Mesenchymal stem cell of the bone marrow (primary cell): ENCODE measurements around a stretch of chr2.

DNA sequence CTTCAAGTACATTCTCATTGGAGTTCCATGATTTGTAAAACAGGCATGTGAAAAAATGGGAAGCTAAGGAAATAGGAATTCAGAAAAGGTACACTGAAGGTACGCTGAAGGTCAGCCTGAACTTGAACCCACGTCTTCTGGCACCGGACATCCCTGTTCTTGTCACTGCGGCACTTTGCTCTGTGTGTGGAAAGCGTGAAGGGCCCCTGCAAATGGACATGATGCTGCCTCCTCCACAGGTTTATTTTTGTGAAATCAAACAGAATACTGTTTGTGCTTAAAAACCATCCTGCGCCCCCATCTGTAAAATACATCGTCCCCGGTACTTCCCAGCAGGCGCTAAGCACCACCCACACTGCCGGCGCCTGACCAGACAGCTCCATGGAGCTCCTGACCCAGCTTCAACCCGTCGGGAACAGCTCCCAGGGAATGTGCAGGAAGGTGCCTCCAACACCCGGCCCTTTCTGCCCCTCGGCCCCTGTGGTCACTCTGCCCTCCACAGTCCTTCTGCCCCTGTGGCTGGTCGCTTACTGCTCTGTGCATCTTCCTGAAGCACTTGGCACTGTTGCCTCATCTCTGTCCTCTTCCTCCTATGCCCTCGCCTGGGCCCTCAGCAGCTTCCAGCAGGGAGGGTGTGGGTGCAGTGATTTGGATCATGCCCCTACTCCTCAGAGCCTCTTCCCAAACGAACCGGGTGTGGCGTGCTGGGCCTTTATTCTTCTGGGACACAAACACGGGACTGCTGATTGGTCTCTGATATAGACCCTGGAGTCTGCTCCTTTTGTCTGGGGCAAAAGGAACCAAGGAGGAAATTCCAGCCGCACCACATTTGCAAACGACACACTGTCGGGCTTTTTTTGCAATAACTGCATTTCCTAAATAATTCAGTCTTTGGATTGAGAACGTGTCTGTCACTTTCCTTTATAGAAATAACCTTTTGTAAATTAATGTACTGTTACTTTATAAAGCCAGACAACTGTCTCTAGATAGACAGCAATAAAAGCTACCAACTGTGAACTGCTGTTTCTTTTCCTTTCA lies 66.1 kb downstream of the ADI1 start:
- CAGE, long polyA plus RNA, result no peak

GRCh38 chr2:3465281-3465574 lies 54.1 kb downstream of the ADI1 start:
- CAGE, long polyA plus RNA, result no peak

DNA sequence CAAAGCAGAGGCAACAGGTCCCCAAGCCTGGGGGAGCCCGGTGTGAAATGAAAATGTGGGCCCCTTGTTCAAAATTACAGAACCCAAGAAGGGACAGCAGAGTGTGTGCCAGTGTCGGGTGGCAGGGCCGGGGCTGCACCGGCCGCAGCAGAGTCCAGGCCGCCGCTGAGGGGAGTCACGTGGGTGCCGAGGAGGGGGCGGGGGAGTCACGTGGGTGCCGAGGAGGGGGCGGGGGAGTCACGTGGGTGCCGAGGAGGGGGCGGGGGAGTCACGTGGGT lies 10.1 kb downstream of the COLEC11 start:
- CAGE, long polyA plus RNA, result no peak

DNA sequence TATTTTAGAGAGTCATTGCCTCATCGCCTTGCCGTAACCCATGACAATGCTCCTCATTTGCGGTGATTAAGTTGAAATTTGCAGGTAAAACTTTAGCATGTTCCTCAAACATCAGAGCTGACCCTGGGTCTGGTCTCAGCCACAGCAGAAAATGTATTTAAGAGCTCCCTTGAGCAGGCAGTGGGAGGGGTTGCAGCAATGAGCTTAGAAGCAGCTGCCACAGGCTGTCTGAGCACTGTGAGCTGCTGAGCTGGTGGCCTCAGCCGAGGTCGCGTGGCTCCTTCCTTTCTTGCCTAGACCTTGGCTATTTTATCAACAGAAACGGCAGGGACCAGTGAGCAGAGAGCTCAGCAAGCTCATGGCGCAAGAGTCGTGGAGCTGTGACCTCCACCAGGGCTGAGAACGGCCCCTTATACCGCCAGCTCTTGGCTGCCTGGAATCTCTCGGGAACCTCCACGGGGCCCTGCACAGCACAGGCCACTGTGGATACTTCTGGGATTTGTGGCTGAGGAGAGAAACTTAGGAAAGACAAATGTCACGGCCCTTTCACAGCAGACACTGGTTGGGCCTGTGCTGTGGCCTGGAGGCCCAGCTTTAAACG lies 1.4 kb downstream of the ALLC start:
- CAGE, long polyA plus RNA, result no peak

DNA sequence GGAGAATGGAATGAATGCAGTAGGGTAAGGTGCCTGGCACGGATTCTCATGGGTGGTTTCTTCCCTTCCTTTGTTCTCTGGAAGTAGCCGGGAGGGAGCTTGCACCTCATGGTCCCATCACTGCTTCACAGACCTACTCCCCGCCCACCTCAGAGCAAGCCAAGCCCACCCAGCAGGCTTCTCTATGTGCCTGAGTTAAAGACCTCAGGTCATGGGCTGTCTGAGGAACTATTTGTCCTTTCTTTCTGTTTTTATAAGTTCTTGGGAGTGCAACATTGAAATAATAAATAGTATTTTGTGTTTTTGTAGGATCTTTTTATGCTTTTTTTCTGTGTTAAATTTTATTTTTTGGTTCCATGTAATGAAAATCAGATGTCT lies 3.6 kb downstream of the DCDC2C start:
- CAGE, long polyA plus RNA, result no peak

GRCh38 chr2:5373264-5373631 lies 318.9 kb upstream of the SOX11 start:
- CAGE, long polyA plus RNA, result no peak

DNA sequence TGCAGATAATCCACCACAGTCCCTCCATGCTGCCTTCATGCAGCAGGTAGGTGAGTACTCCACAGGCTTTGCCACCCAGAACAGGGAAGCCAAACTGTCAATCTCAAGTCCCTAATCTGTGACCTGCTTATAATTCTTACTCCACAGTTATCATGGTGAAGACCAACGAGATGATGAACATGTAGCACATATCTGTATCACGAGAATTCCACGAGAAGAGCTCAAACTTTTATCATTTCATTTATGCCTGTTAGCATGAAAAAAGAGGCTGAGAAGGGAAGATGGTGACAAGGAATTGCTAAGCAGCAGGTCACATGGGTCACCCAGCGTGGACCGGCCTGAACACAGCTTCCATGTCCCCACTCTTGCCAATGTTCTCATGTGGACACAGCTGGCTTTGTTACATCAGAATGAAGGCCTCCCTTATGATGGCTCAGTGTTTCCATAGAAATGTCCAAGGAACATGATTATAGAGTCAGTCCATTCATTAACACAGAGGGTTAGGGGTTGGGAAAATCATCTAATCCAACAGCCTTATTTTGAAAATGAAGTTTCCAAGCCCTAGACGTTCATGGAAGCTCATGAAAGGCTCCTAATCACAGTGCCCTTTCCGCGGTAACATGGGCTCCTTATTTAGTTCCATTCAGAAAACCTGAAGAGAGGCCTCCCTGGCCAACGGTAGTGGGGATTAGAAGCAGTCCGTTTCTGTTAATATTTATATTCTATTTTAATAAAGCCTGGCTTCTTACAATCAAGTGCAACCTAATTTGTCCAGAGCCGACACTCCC lies 215.4 kb downstream of the CMPK2 start:
- CAGE, long polyA plus RNA, result no peak

- CAGE, long polyA plus RNA, result no peak
Measured at GRCh38 chr2:6866165-6866408, 380 bp upstream of the CMPK2 start.

GRCh38 chr2:6880216-6880973 lies 2.8 kb downstream of the RSAD2 start:
- CAGE, long polyA plus RNA, result no peak

DNA sequence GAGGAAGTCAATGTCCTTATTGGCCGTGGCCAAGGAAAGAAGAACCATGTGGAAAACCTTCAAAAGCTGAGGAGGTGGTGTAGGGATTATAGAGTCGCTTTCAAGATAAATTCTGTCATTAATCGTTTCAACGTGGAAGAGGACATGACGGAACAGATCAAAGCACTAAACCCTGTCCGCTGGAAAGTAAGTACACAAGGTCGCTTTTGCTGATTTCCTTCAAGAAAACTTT lies 9.3 kb downstream of the RSAD2 start:
- CAGE, long polyA plus RNA, result no peak

GRCh38 chr2:7017705-7018515 lies 100.7 kb downstream of the RNF144A start:
- CAGE, long polyA plus RNA, result no peak

DNA sequence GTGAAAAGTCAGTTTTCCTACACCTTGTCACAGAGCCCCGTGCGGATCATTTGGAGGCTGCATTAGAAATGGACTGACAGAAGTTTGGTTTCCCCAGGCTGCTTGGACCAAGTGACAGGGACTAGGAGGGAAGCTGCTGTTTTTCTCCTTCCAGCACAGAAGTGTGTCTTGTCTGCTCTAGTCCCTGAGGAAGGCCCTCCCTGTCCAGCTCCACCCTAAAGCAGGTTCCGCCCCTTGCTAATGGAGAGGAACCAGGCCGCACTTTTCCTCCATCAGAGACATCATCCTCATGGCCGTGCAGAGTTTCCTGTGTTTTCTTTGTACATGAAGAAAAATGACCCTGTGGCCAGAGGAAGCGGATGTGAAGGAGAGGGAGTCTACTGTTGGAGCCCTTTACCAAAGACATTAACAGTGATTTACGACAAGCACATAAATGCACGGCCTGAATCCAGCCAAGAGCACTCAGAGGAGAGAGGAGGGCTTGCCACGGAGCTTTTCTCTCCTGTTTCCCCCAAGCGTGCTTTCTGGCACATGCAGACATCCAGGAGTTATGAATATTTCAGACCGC lies 109.5 kb downstream of the RNF144A start:
- CAGE, long polyA plus RNA, result no peak

- CAGE, long polyA plus RNA, result no peak
Measured at GRCh38 chr2:7038362-7039086, 121.3 kb downstream of the RNF144A start.

DNA sequence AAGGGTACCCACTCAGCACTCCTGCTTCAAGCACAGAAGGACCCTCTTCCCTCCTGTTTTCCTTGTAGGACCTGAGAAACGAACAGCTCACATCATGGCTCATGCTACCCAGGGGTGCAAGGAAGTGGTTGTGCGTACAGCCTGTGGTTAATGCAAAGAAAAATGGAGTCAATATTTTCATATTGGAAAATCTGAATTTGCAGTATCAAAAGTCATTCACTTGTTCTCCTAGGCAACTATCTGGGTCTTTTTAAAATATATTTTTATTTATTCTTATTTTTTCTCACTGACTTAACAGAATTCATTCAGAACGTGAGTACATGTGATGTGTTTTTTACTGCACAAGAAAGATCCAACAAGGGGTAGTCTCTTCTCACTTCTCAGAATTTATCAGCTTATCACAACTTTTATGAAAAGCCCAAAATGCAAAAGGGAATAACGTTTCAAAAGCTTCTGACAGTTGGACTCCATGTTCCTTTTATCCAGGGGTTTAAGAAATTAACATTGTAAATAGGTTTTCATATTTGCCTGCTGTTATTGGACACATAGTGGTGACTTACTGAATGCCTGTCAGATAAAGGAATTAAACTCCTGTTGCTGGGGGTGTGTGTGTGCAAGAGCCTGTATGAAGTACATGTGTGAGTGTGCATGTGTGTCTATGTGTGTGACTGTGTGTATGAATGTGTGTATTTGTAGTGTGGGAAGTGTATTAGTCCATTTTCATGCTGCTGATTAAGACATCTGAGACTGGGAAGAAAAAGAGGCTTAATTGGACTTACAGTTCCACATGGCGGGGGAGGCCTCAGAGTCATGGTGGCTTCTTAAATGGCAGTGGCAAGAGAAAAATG lies 129.6 kb downstream of the RNF144A start:
- CAGE, long polyA plus RNA, result no peak

- CAGE, long polyA plus RNA, result no peak
Measured at GRCh38 chr2:7068195-7068690, 151.0 kb downstream of the RNF144A start.

DNA sequence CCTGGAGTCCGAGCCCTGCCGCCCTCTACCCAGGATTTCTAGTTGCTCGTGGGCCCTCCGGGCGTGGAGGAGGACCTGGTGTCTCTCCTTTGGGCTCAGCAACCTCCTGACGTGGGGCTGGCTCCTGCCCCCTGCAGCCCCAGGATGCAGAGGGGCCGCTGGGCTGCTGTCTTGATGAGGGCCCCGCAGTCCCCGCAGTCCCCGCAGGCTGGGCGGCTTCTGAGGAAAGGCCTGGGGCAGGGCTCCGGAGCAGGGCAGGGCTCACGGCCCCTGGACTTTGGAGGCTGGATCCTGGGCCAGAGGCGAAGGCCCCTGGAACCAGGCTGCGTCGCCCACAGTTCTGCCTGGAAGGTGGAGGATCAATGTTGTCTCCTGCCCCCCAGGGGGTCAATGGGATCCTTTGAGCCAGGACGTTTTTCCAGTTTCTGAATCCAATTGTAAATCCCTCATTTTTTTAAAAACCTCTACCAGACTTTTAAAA lies 172.9 kb downstream of the RNF144A start:
- CAGE, long polyA plus RNA, result no peak

GRCh38 chr2:7468084-7468511 lies 550.9 kb downstream of the RNF144A start:
- CAGE, long polyA plus RNA, result no peak

- CAGE, long polyA plus RNA, result no peak
Measured at GRCh38 chr2:7572485-7572967, 655.3 kb downstream of the RNF144A start.

- CAGE, long polyA plus RNA, result no peak
Measured at GRCh38 chr2:8125548-8126451, 556.1 kb upstream of the ID2 start.

- CAGE, long polyA plus RNA, result no peak
Measured at GRCh38 chr2:8135223-8135731, 546.6 kb upstream of the ID2 start.